HT1080 (cell line): ENCODE data around the genes NDUFV1, ALDH3B1 and TCIRG1.

DNA sequence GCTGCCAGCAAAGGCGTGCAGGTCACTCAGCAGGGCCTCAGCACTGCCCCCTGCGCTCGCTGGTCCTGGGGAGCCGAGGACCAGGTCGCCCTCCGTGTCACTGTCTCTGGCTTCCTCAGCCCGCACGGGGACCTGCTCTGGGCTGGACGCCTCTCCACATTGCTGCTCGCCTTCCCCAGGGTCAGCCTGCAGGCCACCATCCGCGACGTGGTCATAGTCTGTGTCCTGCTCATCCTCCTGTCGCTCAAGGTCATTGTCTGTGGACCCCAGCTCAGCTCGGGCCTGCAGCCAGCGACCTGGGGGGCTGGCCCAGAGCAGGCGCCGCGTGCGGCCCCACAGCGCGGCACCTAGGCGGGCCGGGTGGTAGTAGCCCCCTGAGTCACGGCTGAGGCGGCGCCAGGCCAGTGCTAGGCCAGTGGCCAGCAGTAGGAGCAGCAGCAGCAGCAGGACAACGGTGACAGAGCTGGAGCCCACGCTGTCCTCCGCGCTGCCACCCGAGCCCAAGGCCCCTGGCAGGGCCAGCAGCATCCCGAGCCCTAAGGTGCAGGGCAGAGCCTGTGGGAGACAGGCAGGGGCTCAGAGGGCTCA is 1.6 kb downstream of the PTPRCAP start:
RAMPAGE:
- cytosol, long total RNA: no peak
- long total RNA: no peak
- nucleus, long total RNA: no peak

GRCh38 chr11:67441827-67442736 is 1.2 kb downstream of the CORO1B start:
RAMPAGE:
- cytosol, long total RNA: no peak
- long total RNA: no peak
- nucleus, long total RNA: no peak

GRCh38 chr11:67486607-67487253 is 3.9 kb downstream of the AIP start:
RAMPAGE:
- cytosol, long total RNA: no peak
- long total RNA: no peak
- nucleus, long total RNA: no peak

GRCh38 chr11:67505594-67506431 is 650 bp upstream of the PITPNM1 start:
RAMPAGE:
- cytosol, long total RNA: no peak
- long total RNA: no peak
- nucleus, long total RNA: no peak

RAMPAGE:
- cytosol, long total RNA: no peak
- long total RNA: no peak
- nucleus, long total RNA: no peak
Observed at GRCh38 chr11:67572645-67573272, 10.9 kb upstream of the GSTP1 start.

RAMPAGE:
- cytosol, long total RNA: start-site peak on the plus strand at chr11:67606927-67606961, 344 and 397 reads in 2 replicates
- long total RNA: start-site peak on the plus strand at chr11:67606926-67606959, 171 reads
- nucleus, long total RNA: no peak
Observed at GRCh38 chr11:67606078-67607071, at the start of gene NDUFV1. Gene NDUFV1, plus strand, starts transcription at chr11:67606936.

DNA sequence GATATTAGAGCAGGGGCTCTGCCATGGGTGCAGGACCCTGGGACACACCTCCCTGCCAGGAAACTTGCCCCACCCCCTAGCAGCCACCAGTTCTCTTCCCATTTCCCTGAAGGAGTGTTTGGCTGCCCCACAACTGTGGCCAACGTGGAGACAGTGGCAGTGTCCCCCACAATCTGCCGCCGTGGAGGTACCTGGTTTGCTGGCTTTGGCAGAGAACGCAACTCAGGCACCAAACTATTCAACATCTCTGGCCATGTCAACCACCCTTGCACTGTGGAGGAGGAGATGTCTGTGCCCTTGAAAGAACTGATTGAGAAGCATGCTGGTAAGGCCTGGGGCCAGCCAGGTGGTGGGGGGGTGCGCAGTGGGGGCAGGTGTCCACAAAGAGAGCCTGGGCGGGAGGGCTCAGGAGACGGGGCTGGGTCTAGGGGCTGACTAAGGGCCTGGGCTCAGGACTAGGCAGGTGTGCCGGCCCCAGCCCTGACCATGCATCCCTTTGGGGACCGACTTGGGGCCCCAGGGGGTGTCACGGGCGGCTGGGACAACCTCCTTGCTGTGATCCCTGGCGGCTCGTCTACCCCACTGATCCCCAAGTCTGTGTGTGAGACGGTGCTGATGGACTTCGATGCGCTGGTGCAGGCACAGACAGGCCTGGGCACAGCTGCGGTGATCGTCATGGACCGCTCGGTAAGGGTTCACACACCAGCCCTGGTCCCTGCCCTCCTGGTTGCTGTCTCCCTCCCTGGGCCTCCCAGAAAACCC is 4.3 kb downstream of the NDUFV1 start:
RAMPAGE:
- cytosol, long total RNA: no peak
- long total RNA: no peak
- nucleus, long total RNA: no peak

DNA sequence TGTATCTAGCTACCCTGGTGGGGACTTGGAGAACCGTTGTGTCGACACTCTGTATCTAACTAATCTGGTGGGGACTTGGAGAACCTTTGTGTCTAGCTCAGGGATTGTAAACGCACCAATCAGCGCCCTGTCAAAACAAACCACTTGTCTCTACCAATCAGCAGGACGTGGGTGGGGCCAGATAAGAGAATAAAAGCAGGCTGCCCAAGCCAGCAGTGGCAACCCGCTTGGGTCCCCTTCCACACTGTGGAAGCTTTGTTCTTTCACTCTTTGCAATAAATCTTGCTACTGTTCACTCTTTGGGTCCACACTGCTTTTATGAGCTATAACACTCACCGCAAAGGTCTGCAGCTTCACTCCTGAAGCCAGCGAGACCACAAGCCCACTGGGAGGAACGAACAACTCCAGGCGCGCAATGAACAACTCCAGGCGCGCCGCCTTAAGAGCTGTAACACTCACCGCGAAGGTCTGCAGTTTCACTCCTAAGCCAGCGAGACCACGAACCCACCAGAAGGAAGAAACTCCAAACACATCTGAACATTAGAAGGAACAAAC is 9.9 kb downstream of the NUDT8 start:
RAMPAGE:
- cytosol, long total RNA: no peak
- long total RNA: no peak
- nucleus, long total RNA: no peak

DNA sequence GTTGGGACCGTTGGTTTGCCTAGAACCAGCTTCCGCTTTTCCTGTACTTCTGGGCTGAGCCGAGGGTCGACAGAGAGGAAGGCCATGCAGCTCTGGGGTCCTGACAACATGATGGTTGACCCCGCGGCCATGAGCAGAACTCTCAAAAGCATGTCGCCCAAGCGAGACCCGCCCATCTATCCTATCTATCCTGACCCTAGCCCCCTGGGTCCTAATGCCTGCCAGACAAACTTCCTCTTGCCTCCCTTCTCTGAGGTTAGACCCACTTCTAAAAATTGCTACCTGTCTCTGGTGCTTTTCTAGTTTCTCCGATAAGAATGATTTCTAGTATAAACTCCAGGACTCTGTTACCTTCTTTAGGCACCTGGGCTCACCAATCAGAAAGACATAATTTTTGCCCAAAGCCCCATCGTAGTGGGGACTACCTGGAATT is 9.0 kb downstream of the NUDT8 start:
RAMPAGE:
- cytosol, long total RNA: no peak
- long total RNA: no peak
- nucleus, long total RNA: no peak

GRCh38 chr11:67747147-67747687 is 72.8 kb upstream of the ALDH3B2 start:
RAMPAGE:
- cytosol, long total RNA: no peak
- long total RNA: no peak
- nucleus, long total RNA: no peak

RAMPAGE:
- cytosol, long total RNA: no peak
- long total RNA: no peak
- nucleus, long total RNA: no peak
Observed at GRCh38 chr11:67757785-67758466, 83.5 kb upstream of the ALDH3B2 start.

RAMPAGE:
- cytosol, long total RNA: no peak
- long total RNA: no peak
- nucleus, long total RNA: no peak
Observed at GRCh38 chr11:68004776-68005368, 975 bp upstream of the UNC93B1 start.

DNA sequence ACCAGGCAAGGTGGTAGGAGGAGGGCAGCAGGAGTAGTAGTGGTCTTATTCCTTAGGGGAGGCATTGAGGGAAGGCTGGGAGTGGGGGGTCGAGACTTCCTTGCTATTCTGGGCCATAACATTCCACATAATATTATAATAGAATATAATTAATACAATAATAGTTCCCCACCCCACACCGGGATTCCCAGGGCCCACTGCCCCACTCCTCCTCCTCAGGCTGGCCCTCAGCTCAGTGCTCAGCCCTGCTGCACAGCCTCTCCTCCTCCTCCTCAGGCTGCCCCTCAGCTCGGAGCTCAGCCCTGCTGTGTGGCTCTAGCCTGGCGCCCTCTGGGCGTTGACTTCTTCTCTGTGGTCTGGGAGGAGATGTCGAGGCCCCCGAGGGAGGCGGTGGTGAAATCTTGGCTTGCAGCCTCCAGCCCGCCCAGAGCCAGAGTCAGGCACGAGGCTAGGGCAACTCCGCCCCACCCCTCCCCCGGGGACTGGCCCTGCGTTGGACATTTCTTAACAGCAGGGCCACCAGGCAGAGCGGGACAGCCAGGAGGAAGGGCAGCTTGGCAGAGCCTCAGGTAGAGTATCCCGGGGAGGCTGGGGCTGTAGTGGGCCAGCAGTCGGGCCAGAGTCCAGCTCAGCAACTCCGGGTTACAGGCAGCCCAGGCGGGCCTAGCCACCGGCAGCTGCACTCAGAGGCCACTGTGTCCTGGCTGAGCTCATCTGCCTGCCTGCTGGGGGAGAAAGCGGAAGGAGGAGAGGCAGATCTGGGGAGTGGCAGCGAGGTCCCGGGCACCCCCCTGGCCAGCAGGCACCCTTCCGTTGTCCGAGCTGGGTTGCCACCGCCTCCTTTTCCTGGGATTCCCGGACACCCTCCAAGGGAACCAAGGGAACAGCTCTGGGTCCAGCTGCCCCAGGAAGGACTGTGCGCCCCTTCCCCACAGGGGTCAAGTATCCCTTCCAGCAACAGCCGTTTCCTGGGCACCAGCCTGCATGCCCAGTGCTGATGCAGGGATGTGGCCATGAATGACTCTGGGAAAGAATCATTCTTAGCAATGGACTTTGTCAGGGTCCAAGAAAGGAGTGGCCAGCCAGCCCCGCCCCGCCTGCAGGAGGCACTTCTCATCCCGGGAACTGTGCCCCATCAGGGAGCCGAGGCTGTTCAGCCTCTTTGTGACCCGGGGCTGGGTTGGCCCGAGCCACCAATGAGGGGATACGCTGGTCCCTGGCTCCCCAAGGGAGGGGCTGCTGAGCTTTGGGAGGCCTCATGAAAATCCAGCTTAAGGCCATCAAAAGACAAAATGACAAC is at the start of gene ALDH3B1:
Gene ALDH3B1 (plus strand): TSS at position 504 of the 1,300 bp plus-strand sequence.
RAMPAGE:
- cytosol, long total RNA: no peak
- long total RNA: no peak
- nucleus, long total RNA: no peak

DNA sequence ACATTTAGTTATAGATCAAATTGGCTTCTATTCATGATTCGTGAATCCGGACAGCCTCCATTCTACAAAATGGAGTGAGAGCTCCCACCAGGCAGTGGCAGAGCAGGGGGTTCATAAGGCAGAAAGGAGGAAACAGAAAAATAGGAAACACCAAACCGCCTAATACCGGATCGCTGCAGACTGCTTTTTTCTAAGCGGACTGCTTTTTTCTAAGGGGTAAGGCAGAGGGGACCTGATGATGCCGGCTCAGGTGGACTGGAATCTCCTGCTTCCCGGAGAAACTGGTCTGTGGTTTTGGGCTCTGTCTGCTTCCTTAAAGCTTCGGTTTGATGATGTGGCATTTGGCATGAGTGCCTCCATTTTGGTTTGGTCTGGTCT is 986 bp downstream of the ALDH3B1 start:
RAMPAGE:
- cytosol, long total RNA: no peak
- long total RNA: no peak
- nucleus, long total RNA: no peak

DNA sequence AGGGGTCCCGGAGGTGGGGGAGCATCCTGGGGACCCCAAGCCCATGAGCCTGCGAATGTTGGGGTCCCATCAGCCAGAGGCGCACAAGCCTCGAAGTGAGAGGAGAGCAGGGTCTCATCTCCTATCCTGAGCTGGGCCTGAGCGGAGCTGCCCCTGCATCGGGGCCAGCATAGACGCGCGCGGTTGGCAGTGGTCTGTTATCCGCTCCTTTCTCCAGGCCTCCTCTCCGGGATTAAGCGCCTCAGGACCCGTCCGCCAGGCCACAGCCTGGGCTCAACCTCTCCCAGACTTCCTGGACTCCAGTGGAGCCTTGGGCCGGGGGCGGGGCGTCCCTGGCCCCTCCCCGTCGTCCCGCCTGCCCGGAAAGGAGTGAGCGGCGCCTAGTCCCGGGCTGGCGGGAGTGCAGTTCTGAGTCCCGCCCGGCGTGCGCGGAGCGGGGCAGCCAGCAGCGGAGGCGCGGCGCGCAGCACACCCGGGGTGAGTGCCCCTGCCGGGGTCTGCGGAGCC is at the start of gene TCIRG1:
Gene TCIRG1 (plus strand): TSS at position 383 of the 507 bp plus-strand sequence.
RAMPAGE:
- cytosol, long total RNA: no peak
- long total RNA: no peak
- nucleus, long total RNA: no peak

DNA sequence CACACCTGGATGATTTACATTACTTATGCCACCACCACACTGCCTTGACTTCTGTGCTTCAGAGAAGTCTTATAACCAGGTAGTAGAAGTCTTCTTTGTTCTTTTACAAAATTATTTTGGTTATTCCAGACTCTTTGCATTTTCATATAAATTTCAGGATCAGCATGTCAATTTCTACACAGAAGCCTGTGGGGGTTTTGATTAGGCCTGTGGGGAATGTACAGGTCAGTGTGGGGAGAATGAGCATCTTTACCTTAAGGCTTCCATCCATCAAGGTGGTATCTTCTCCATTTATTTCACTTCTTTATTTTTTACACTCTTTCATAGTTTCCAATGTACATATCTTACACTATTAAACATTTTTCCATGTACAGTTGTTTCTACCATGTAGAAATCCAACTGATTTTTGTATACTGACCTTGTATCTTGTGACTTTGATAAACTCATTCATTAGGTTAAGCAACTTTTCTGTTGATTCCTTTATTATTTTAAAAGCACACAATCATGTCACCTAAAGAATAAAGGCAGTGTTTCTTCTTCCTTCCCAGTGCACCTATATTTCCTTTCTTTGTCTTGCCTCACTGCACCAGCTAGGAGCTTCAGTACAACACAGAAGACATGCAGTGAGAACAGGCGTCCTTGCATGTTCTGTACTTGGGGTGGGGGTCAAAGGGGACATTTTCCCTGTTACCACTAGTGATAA is 19.5 kb downstream of the TCIRG1 start:
RAMPAGE:
- cytosol, long total RNA: no peak
- long total RNA: no peak
- nucleus, long total RNA: no peak

RAMPAGE:
- cytosol, long total RNA: no peak
- long total RNA: no peak
- nucleus, long total RNA: no peak
Observed at GRCh38 chr11:68061388-68062294, 22.8 kb downstream of the TCIRG1 start.

DNA sequence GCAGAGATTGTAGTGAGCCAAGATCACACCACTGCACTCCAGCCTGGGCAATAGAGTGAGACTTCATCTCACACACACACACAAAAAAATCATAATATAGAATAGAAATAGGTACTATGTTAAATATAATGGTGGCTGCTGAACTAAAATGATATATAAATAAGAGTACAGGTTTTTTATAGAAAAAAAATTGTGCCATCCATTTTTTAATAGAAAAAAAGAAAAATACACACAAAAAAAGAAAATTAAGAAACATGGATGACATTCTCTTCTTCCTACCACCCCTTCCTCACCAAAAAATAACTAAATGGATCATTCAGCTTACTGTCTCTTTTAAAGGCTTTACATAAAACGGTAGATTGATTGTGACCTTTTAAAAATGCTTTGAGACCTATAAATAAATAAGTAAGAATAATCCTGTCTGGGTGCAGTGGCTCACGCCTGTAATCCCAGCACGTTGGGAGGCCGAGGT is 33.7 kb downstream of the CHKA start:
RAMPAGE:
- cytosol, long total RNA: no peak
- long total RNA: no peak
- nucleus, long total RNA: no peak

GRCh38 chr11:68115105-68116037 is 5.8 kb downstream of the CHKA start:
RAMPAGE:
- cytosol, long total RNA: no peak
- long total RNA: no peak
- nucleus, long total RNA: no peak

DNA sequence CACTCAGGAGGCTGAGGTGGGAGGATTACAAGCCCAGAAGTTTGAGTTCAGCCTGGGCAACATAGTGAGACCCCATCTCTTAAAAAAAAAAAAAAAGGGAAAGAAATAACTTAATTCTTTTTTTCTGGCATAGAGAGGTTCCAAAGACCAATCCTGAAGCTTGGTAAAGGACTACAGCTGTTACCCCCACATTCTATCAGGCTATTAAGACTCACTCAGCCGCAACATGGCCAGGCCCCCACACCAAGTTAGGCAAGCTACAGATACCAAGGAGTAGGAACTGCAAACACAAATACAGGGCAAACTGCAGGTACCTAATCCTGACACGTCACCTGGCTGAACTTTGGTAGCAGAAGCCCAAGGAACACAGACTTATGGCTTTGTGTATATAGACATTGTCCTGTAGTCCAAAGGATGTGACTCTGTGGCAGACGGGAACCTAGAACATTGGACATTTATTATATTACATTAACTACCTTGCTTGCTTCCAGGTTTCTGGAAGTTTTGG is 1.2 kb downstream of the C11orf24 start:
RAMPAGE:
- cytosol, long total RNA: no peak
- long total RNA: no peak
- nucleus, long total RNA: no peak